Left lobe of liver (tissue), 1 donor: ENCODE measurements around the genes CDK15 and KIAA2012.

GRCh38 chr2:201806334-201806991, at the start of gene CDK15:
CDK15 (plus strand) TSS chr2:201806537.
- PRO-cap: no peak

DNA sequence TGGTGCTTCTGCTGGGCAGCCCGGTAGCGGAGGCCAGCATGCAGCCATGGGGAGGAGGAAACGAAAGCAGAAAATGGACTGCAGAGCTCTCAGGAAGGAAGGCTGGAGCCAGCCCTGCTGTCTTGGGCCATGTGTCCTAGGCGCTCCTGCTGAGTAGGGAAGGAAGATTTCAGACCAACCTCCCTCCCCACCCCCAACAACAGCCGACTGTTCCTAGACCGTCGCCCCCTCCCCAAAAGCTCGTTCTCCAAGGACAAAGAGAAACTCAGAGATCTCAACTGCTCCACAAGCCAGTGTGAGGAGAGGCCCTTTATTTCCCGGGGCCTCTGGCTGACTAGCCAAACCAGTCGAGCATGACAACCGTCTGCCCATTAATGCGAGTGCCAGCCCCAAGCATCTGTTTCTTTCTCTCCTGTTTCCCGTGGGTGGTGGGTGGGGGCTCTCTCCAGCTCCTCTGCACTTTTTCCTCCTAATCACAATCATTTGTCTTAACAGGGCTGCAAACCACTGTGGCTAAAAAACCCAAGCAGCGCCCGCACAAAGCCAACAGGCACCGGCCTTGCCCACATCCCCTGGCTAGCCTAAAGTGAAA, 66.7 kb upstream of the FZD7 start:
- PRO-cap: no peak

GRCh38 chr2:201978032-201978430, 55.6 kb upstream of the FZD7 start:
- PRO-cap: no peak

- PRO-cap: no peak
These were observed at the start of gene KIAA2012 for GRCh38 chr2:202073023-202073443. KIAA2012 (plus strand) TSS chr2:202073255.

- PRO-cap: unidirectional peak, plus-strand start at chr2:202237842
These were observed 645 bp downstream of the SUMO1 start for GRCh38 chr2:202237501-202238402.

DNA sequence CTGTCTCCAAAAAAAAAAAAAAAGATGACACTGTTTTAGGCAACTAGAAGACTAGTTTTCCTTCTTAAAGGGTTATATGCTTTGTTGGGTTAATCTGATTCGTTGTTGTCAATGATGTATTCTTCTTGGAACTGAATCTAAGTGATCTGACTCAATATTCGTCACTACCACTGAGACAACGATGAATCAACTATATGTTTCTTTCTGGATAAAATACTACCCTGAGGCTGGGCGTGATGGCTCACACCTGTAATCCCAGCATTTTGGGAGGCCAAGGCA, 10.7 kb downstream of the NOP58 start:
- PRO-cap: no peak

DNA sequence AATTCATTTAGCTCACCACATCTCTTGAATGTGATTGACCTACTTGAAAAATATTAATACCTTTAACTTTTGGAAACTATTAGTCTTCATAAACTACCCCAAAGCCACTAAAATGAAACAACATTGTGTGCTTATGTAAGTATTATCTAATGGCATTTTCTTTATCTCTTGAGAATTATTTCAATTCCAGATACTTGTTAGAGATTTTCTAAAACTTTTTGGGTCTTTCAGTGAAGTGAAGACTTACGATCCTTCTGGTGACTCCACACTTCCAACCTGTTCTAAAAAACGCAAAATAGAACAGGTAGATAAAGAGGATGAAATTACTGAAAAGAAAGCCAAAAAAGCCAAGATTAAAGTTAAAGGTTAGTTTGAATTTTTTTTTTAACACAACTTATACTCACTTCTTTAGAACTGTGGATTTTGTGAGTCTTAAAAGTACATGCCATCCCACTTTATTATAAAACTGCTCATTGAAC, 34.5 kb downstream of the NOP58 start:
- PRO-cap: no peak

GRCh38 chr2:202569613-202570037, 65.1 kb upstream of the FAM117B start:
- PRO-cap: no peak

DNA sequence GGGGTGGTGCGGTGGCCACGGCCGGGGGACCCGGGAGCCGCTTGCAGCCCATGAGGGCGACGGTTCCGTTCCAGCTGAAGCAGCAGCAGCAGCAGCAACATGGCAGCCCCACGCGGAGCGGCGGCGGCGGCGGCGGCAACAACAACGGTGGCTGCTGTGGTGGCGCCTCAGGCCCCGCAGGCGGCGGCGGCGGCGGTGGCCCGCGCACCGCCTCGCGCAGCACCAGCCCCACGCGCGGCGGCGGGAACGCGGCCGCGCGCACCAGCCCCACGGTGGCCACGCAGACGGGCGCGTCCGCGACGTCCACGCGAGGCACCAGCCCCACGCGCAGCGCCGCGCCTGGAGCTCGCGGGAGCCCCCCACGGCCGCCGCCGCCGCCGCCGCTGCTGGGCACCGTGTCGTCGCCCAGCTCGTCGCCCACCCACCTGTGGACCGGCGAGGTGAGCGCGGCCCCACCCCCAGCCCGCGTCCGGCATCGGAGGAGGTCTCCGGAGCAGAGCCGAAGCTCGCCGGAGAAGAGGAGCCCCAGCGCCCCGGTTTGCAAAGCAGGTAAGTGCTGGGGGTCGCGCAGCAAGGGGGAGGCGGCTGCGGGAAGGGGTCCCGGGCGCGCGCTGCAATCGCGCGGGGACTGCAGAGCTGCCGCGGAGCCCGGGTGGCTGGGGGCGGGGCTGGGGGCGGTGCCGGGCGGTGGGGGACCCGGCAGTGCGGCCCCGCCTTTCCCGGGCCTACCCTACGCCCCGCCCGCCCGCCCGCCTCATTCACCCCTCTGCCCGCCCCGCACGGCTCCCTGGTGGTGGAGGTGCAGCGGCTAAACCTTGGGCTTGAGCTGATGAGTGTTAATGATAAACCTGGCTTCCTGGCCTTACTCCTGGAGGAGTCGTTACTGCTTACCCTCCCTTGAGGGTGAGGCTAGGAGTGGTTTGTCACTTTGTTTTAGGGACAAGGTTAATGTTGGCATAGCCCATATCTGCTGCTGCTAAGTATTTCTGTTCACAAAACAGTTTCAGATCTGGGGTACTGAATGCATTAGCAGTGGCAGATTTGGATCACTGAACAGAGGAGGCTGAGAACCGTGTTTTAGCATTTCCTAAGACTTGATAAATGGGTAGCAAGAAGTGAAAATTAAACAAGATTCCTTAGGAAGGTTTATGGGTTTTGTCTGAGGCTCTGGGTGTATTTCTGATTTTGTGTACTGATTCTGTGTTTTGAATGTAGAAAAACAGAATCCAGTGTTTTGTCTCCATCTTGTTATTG, 898 bp downstream of the FAM117B start:
- PRO-cap: bidirectional peak, plus-strand start at position 757 of the sequence, minus-strand start at position 619 of the sequence

GRCh38 chr2:203015886-203016465, 1.3 kb downstream of the NBEAL1 start:
- PRO-cap: no peak

GRCh38 chr2:203068281-203068669, 53.6 kb downstream of the NBEAL1 start:
- PRO-cap: unidirectional peak, plus-strand start at chr2:203068399

GRCh38 chr2:203267673-203267893, 28.8 kb downstream of the CYP20A1 start:
- PRO-cap: no peak

DNA sequence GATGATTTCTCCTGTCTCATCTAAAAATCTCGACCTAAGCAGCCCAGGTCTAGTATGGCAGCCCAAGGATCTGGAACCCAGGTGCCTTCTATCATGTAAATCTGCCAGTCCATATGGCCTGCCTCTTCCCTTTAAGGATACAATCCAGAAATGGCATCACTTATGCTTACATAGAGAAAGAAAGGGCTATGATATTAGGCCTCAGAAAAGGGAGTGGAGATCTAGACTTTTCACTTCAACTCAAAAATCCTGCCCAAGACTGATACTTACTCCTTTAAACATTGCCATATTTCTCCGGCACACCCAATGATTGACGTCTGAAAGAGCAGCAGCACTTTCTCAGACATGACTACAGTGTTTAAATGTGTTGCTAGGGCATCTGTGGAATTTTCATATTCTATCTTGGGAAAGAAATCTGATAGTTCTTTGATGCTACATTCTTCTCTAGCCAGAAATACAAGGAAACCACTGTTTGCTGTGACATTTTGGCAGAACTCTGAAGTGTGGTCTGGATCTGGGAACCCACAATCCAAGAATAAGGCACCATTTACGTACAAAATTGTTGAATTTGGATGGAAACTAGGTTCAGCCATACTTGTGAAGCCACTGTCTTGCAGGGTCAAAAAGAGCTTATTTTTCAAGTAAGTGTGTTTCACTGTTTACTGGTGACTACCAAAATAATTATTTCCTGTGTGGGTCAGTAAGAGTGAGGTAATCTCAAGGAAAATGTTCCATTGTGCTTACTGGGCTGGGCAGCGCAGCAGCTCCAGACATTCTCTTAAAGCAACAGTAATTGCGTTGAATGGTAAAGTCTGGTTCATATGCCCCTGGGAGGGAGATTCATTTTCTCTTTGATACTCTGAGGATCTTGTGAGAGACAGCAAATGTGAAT, 21.4 kb upstream of the CD28 start:
- PRO-cap: no peak

DNA sequence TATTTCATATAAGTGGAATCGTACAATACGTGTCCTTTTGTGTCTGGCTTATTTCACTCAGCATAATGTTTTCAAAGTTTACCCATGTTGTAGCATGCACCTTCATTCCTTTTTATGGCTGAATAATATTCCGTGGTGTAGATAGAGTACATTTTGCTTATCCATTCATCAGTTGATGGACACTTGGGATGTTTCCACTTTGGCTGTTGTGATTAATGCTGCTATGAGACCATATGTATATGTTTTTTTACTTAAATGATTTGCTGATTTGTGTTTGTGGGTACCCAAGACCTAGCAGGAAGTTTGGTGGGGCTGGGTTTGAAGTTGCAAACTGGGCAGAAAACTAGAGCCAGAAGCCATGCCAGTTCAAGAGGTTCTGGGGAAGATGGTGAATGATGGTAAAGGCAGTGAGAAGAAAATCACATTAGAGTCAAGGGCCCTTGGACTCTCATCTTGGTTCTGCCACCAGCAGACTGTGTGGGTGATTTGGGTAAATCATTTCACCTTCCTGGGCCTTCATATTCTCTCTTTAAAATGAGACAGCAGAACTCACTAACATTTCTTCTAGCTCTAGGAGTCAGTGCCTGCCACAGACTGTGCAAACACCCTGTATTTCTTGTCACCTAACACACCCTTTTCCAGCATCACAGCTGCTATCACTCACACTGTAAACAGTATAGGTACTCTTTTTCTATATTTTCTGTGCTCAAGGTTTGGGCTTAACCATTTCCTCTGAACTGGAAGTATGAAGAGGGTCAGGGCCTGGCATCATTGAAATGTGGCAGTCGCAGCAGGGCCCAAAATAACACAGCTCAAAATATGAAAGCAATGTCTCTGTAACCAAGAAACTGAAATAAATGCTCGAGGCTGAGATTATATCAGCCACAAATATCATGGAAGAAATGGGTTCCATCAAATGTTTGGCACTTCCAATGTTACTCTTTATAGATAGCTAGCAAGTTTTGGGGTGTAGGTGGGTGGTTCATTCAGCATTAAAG, 8.4 kb upstream of the CTLA4 start:
- PRO-cap: no peak

- PRO-cap: no peak
These were observed 173.9 kb downstream of the ICOS start for GRCh38 chr2:204110362-204110876.

DNA sequence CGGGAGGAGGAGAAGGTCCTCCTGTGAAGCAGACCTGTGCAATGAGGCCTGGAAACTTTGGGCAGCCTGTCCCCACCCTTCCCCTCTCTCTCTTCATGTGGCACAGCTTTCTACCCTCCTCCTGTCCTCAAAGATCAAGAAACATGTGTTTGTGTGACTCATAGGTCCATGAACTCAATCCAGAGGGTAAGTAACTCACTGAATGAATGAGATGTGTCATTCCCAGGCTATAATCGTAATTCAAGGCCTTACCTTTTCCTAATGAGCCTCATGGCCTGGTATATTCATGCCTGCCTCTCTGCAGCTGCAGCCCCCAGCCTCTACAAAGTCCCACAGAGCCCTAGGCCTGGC, 288.0 kb upstream of the PARD3B start:
- PRO-cap: no peak

- PRO-cap: no peak
These were observed 92.8 kb upstream of the PARD3B start for GRCh38 chr2:204452261-204453172.

- PRO-cap: no peak
These were observed 1.1 kb downstream of the PARD3B start for GRCh38 chr2:204546299-204546917.

DNA sequence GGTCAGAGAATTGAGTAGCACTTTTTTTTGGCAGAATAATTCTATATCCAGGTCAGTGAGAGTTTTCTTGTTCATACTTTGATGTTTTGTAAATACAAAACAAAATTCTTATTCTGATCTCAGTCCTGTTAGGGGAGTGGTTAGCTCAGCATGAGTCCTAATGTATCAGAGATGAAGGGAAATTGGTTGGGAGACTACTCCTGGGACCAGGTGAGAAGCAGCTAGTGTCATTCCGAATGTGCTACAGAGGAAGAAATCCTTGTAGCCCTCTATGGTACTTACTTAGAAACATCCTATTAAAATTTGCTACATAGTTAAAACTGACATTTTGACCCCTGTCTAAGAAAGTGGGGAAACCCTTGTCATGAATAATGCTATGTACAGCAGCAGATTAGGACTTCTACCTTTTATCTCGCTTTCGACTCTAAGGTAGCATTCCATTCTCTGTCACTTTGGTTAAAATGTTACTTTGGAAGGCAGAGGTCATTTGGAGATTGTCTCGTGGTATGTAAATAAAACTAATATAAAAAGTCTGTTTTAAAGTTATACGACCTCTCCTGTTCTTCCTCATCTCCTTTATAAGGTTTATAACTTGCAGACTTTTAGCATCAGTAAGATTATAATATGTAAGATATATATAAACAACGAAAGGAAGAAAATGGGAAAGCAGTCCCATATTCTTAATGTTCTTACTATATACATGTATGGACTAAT, 65.9 kb downstream of the PARD3B start:
- PRO-cap: no peak

DNA sequence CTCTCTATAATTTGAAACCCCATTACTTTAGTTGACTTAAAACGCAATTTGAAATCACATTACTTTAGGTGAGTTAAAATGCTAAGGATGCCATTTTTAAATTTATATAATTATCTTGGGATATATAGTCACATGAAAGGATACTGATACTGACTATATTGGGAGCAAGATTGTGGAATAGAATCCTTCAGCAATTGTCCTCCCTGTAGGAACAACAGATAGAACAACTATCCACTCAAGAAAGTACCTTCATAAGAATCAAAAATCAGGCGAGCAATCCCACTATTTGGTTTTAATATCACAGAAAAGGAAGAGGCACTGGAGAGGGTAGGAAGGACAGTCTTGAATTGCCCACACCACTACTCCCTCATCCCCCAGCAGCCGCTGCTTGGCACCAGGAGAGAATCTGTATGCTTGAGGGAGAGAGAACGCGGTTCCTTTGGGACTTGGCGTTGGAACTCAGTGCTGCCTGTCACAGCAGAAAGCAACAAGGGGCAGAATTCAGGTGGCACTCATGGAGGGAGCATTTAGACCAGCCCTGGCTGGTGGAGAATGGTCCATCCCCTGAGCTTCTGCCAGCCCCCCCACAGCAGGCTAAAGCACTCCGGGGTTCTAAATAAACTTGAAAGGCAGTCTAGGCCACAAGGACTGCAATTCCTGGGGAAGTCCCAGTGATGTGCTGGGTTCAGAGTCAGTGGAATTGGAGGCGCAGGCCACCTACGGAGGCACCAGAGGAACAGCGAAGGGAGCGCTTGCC, 252.7 kb downstream of the PARD3B start:
- PRO-cap: no peak